BJ (cell line): ENCODE measurements around the genes MT1A, SLC12A3 and NLRC5.

DNA sequence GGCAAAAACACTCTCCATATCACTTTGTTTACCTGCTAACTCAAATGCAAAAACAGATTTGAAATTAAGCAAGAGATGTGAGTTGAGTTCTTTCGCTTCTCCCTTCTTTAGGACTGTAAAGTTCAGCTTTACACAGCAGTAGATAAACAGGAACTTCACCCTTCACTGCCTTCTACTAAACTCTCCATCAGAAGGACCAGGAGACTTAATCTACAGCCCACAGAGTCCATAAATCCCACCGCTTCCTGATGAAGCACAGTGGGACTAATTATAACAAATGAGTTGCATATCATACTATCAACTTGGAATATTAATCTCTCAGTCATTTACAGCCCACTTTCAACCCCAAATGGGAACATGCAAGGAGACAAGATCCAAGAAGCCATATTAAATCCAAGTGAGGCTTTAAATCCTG is 1.7 kb downstream of the AMFR start:
- CAGE, long polyA plus RNA = no peak
- RRBS = no CpG with 5 or more reads among the region's 2 CpGs

DNA sequence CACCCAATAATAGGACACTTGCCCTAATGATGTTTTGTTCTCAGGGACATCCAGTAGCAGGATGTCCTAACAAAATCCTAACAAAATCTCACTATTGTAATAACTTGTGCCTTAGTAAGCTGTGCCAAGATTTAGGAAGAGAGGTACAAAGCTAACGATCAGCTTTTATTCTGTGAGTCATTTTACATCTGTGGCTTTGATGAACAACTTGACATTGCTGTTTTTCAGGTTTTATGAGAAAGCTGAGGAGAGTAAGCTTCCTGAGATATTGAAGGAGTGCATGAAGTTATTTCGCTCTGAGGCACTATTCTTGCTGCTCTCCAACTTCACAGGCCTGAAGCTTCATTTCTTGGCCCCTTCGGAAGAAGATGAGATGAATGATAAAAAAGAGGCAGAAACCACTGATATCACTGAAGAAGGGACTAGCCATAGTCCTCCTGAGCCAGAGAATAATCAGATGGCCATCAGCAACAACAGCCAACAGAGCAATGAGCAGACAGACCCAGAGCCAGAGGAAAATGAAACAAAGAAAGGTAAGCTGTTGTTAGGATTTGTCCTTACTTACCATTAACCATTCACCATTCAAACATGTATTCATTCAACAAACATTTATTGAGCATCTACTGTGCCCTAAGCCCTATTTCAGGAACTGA is 19.0 kb downstream of the OGFOD1 start:
- CAGE, long polyA plus RNA = no peak
- RRBS = no CpG with 5 or more reads among the region's 3 CpGs

DNA sequence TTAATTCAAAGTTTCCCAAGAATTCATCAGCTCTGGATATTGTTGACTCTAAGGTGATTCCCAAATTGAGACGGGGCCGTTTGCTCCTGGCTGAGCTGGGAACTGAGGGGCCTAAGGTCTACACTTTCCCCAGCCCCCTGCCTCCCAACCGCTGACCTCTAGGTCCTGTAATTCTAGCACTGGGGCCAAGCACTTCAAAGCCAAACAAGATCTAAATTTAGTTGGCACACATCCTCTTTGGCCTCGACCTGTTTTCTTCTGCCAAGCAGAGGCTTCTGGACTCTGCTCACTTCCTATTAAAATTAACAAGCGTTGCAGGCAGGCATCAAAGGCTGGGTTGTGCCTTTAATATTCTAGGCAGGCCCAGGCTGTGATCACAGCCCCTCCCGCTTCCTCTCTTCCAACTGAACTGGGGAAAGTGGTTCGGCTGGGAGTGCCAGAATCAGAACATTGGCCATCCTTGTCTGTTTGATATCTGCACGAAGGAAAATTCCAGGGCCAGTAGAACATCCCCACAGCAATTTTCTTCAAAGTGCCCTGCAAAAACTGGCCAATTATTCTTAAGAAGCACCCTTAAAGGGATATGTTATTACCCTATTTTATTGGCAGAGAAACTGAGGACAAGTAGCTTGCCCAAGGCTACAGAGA is 13.0 kb upstream of the MT4 start:
- CAGE, long polyA plus RNA = no peak
- RRBS = no CpG with 5 or more reads among the region's 8 CpGs

GRCh38 chr16:56605939-56606495 is 2.4 kb upstream of the MT2A start:
- CAGE, long polyA plus RNA = no peak
- RRBS = no CpG with 5 or more reads among the region's 4 CpGs

- CAGE, long polyA plus RNA = no peak
- RRBS = 1% methylated on average over 9 of the region's 69 CpGs
Measured at GRCh38 chr16:56637888-56638881, at the start of gene MT1A. Gene MT1A (plus strand): TSS chr16:56638666.

DNA sequence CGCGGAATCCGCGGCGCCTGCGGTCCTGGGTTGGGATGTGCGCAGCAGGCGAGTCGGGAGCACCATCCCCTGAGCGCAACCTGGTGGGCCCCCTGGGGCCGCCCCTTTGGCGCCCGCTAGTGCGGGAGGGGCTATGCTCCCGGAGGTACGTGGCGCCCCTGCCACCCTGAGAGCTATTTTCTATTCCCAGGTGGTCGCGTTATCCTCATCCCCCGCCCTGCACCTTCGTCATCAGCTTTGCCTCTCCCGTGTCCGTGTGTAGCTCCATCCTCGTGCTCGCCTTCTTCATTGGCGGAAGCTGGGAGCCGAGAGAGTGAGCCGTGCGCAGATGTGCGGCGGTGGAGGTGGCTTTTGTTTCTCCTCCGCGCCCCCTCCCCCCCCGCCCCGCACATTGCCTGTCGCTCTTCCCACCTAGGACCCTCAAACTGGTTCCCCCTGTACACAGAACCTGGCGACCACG is 4.9 kb downstream of the MT1G start:
- CAGE, long polyA plus RNA = no peak
- RRBS = no CpG with 5 or more reads among the region's 38 CpGs

- CAGE, long polyA plus RNA = no peak
- RRBS = no CpG with 5 or more reads among the region's 10 CpGs
Measured at GRCh38 chr16:56682550-56683063, 337 bp downstream of the MT1X start.

- CAGE, long polyA plus RNA = no peak
- RRBS = no CpG with 5 or more reads among the region's 5 CpGs
Measured at GRCh38 chr16:56728915-56729334, 1.0 kb upstream of the NUP93 start.

DNA sequence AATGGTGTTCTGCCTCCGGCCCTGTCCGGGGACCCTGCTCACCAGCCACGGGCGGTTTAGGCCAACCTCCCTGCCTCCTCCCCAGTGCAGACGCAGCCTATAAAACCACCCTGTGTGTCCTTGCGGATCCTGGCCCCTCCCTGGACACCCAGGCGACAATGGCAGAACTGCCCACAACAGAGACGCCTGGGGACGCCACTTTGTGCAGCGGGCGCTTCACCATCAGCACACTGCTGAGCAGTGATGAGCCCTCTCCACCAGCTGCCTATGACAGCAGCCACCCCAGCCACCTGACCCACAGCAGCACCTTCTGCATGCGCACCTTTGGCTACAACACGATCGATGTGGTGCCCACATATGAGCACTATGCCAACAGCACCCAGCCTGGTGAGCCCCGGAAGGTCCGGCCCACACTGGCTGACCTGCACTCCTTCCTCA is at the start of gene SLC12A3:
TSS of gene SLC12A3 (plus strand) at position 130 of the 438 bp plus-strand sequence.
- CAGE, long polyA plus RNA = no peak
- RRBS = no CpG with 5 or more reads among the region's 16 CpGs

GRCh38 chr16:56872800-56873284 is 7.8 kb downstream of the SLC12A3 start:
- CAGE, long polyA plus RNA = no peak
- RRBS = no CpG with 5 or more reads among the region's 6 CpGs

DNA sequence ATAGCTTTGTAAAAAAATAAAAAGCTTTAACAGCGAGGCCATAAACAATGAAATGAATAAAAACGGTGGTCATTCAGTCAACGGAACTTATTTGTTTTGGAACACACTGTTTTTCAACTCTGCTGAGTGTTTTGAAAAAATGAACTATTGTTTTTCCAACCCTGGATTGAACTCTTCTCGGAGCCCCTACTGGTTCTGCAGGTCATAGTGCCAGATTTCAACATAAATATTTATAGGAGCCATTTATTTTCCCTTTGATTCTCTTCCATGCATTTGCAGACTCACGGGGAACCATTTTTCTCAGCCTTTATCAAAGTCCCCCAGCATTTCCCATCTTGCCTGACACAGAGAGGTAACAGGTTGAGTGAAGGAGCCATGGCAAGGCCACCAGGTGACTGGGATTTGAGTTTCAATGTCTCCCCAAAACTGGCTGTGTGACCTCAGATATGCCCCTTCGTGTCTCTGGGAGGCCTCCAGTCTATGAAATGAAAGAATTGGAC is 16.1 kb upstream of the HERPUD1 start:
- CAGE, long polyA plus RNA = no peak
- RRBS = no CpG with 5 or more reads among the region's 6 CpGs

DNA sequence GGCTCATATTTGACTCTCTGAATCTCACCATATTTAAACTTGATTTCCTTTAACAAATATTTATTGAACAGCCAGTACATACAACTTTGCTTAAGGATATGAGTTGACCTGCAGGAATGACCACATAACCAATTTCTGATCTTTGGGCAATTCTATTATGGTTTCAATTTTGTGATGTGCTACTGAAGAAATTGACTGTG is 6.0 kb downstream of the HERPUD1 start:
- CAGE, long polyA plus RNA = no peak

DNA sequence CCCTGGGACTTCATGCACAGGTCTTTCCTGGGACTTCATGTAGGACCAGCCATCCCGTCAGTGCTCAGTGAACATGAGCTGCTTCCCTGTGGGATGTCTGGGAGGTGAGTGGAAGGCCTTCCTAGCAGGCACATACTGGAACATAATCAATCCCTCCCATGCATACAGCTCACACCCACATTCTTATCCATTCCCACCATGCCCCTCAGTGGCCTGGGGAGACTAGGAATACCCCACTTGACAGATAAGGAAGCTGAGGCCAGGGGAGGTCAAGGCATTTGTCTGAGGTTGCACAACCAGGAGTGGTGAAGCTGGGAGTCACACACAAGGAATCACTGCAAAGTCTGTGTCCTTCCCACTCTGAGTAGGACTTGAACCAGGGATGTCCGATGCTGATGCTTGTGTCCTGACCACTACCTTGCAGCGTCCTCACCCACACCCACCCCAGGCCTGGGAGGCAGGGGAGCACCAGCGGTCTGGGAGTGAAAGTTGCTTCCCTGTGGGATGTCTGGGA is 1.1 kb upstream of the NLRC5 start:
- CAGE, long polyA plus RNA = no peak
- RRBS = no CpG with 5 or more reads among the region's 4 CpGs

GRCh38 chr16:56989165-56989721 is at the start of gene NLRC5:
Gene NLRC5 (plus strand): TSS chr16:56989557.
- CAGE, long polyA plus RNA = no peak
- RRBS = 1% methylated on average over 4 of the region's 42 CpGs

DNA sequence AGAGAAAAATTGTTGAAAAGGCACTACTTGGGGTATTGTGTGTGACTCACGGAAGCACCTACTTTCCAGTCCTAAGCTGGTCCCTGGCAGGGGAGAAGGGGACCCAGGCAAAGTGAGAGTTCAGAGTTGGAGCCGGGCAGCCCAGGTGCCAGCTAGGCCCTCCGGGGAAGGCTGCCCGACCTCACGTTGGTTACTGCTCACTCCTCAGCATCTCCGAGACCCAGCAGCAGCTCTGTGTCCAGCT is 26.1 kb upstream of the CPNE2 start:
- CAGE, long polyA plus RNA = no peak
- RRBS = no CpG with 5 or more reads among the region's 6 CpGs

GRCh38 chr16:57118999-57119682 is 26.8 kb downstream of the CPNE2 start:
- CAGE, long polyA plus RNA = no peak
- RRBS = no CpG with 5 or more reads among the region's 7 CpGs

- CAGE, long polyA plus RNA = no peak
- RRBS = no CpG with 5 or more reads among the region's 19 CpGs
Measured at GRCh38 chr16:57187093-57187865, 1.1 kb downstream of the RSPRY1 start.

- CAGE, long polyA plus RNA = no peak
- RRBS = 2% methylated on average over 2 of the region's 12 CpGs
Measured at GRCh38 chr16:57300914-57301133, 16.4 kb upstream of the PLLP start.

DNA sequence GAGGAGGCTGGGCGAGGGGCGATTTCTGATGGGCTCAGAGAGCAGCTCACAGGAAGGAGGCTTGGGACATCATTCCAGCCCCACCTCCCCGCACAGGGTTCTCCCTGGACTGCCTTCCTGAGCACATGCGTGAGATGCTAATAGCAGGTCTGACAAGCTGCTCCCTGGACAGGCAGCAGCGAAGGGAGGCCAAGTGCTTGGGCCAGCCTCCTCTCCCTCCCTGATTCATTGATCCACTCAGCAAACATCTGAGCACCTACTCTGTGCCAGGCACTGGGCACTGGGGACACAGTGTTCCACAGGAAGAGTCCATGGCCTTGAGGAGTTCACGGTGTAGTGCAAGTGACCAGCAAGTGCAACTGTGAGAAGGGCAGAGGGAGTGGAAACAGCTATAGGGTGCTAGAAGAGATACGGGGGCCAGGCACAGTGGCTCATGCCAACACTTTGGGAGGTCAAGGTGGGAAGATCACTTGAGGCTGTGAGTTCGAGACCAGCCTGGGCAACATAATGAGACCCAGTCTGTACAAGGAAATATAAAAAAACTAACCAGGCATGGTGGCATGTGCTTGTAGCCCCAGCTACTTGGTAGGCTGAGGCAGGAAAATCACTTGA is 14.6 kb upstream of the DOK4 start:
- CAGE, long polyA plus RNA = no peak
- RRBS = no CpG with 5 or more reads among the region's 8 CpGs

DNA sequence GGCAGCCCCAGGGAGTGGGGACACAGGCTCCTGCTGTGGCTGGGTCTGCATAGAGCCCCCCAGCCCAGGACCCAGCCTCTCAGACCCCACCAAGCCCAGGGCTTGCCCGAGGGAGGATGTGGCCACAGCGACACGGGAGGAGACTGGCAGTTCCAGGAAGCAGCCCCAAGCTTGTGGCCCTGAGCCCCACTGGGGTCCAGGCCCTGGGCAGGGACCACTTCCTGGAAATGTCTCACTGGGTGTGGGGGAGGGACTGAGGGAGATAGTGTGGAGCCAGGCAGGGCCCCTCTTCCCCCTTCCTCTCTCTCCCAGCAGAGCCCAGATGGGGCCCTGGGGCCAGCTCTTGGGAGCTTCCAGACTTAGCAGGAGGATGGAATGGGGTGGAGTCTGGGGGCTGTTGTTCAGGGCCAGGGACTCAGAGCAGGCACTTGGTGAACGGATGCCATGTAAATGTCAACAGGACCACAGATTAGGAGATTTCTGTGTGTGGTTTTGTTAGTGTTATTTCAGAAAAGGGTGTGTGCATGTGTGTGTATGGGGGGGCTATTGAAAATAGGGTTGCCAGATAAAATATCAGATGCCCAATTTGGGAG is 35.4 kb downstream of the ADGRG5 start:
- CAGE, long polyA plus RNA = no peak
- RRBS = no CpG with 5 or more reads among the region's 4 CpGs